Camera-type eye (tissue), 1 donor: Measurements from ENCODE around the genes PLPP2, C2CD4C and BSG.

- RAMPAGE, long total RNA: start-site peak on the minus strand at chr19:246487-246493, 42 reads
These were observed 44.9 kb downstream of the PLPP2 start for GRCh38 chr19:246318-246693.

GRCh38 chr19:291055-292027 is at the start of gene PLPP2:
PLPP2 (minus strand) TSS chr19:291403.
- RAMPAGE, long total RNA: start-site peak on the minus strand at chr19:291384-291405, 34 reads

- RAMPAGE, long total RNA: no peak
These were observed 14.4 kb upstream of the PLPP2 start for GRCh38 chr19:305333-306296.

GRCh38 chr19:408382-409853 is at the start of gene C2CD4C:
C2CD4C (minus strand) TSS chr19:409147.
- RAMPAGE, long total RNA: no peak

GRCh38 chr19:446923-447495 is 13.8 kb downstream of the SHC2 start:
- RAMPAGE, long total RNA: no peak

- RAMPAGE, long total RNA: no peak
These were observed 825 bp downstream of the TPGS1 start for GRCh38 chr19:508078-508565.

- RAMPAGE, long total RNA: no peak
These were observed 5.6 kb upstream of the BSG start for GRCh38 chr19:566895-567138.

DNA sequence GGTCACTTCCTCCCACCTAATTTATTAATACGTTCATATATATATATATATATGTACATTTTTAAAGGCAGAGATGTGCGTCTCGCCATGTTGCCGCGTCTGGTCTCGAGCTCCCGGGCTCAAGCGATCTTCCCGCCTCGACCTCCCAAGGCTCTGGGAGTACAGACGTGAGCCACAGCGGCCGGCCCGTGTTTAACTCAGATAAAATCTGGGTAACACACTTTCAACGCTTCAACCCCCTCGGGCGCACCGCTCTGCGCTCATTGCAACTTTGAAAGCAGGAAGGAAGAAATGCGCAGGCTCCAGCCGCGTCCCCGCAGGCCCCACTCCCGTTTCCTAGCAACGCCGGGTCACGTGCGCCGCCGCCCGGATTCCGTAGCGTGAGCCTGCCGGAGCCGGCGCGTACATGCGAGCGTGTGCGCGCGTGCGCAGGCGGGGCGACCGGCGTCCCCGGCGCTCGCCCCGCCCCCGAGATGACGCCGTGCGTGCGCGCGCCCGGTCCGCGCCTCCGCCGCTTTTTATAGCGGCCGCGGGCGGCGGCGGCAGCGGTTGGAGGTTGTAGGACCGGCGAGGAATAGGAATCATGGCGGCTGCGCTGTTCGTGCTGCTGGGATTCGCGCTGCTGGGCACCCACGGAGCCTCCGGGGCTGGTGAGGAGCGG is at the start of gene BSG:
TSS of gene BSG (plus strand) at position 545 of the 661 bp plus-strand sequence.
- RAMPAGE, long total RNA: start-site peak on the plus strand centred at position 538 of the sequence, 30 bp wide, 1,108 reads

GRCh38 chr19:610570-611736 is 21.3 kb downstream of the HCN2 start:
- RAMPAGE, long total RNA: no peak

GRCh38 chr19:623740-624195 is 9.6 kb downstream of the POLRMT start:
- RAMPAGE, long total RNA: no peak

GRCh38 chr19:646103-646823 is 6.6 kb downstream of the FGF22 start:
- RAMPAGE, long total RNA: no peak

GRCh38 chr19:677048-677558 is 911 bp downstream of the FSTL3 start:
- RAMPAGE, long total RNA: no peak

DNA sequence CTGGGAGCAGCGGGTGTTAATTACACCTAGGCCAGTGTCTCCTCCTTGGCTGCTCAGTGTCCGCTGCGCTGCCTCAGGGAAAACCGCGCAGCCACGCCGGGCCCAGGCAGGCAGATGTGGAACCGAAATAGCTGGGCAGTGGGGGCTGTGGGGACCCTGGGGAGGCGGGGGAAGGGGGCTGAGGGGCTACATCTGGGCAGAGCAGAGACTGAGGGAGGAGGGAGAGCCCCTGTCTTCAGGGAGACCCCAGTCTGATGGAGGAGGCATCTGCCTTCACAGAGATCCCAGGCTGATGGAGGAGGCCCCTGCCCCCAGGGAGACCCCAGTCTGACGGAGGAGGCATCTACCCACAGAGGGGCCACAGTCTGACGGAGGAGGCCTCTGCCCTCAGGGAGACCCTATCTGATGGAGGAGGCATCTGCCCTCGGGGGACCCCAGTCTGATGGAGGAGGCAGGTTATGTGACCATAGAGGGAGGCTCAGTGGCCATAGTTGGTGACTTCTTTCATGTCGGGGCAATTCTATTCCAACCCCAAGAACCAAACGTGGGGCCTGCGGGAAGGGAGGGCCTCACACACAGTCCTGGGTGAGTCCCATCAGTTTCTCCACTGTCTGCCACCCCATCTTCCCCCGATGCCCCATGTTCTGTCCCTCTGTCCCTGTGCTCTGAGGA is 14.2 kb downstream of the MISP start:
- RAMPAGE, long total RNA: no peak

DNA sequence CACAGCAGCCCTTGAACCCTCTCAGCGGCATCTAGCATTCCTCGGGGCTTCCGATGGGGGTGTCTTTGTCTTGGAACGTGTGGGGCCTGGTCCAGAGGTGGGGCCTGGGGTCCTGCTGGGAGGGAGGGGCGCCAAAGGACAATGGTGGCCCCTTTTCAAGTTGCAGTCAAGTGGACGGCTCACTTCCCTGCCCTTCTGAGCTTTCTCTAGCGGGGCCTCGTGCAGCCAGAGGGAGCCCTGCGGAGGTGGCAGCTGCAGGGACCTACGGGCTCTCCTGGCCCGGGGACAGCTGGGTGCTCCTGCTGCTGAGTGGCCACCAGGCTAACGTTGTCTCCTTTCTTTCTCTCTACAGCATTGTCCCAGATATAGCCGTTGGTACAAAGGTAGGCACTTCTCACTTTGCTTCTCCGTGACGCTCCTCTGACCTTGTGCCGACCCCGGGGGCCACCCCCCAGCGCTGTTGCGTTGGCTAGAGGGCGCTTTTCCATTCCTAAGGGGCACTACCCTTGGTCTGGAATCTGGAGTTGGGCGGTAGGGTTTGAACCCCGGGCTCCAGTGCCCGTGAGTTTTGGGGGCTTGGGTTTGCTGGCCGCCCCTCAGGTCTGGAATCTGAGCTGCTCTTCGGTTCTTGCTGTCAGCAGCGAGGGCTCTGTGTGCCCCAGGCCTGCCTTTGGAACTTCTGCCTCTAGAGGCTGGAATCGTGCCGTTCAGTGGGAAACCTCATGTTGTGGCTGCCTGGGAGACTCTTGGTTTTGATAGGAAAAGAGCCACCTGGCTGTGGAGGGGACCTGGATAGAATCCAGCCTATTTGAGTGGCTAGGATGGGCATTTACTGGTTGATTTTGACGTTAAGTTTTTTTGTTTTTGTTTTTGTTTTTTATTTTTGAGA is 2.1 kb downstream of the PTBP1 start:
- RAMPAGE, long total RNA: no peak

GRCh38 chr19:867766-868425 is 8.4 kb downstream of the CFD start:
- RAMPAGE, long total RNA: no peak

GRCh38 chr19:871662-872050 is 12.2 kb downstream of the CFD start:
- RAMPAGE, long total RNA: no peak

GRCh38 chr19:952311-953063 is 26.7 kb downstream of the ARID3A start:
- RAMPAGE, long total RNA: no peak

- RAMPAGE, long total RNA: no peak
These were observed 6.8 kb upstream of the GRIN3B start for GRCh38 chr19:993362-993836.

GRCh38 chr19:995157-995915 is 4.9 kb upstream of the GRIN3B start:
- RAMPAGE, long total RNA: no peak

- RAMPAGE, long total RNA: no peak
These were observed 1.6 kb downstream of the ARHGAP45 start for GRCh38 chr19:1068437-1069046.